Measurements from ENCODE around the genes CDK4 and AVIL.

DNA sequence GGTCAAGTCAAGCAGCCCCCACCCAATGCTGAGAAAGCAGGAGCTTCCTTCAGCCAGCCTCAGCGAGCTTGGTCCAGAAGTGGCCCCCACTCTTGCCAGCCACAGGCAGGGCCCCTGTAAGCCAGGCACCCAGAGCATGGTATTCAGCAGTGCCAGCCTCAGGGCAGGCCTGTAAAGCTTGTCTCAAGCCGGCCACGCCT is 40.2 kb downstream of the LRP1 start:
- PRO-cap: unidirectional peak, minus-strand start at position 60 of the sequence

DNA sequence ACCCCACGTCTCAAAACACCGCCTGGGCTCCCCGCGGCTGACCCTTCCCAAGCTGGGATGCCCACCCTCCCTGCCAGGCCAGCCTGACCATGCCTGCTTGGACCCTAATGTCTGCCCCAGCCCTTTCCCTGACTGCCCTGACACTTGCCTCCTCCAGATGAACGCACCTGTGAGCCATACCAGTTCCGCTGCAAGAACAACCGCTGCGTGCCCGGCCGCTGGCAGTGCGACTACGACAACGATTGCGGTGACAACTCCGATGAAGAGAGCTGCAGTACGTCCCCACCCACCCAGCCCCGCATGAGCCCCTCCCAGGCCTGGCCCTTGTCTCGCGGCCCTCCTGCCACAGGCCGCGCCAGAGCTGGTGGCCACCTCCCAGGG is 14.3 kb upstream of the NXPH4 start:
- PRO-cap: no peak

- PRO-cap: no peak
These were observed 5.6 kb upstream of the NXPH4 start for GRCh38 chr12:57210675-57211758.

- PRO-cap: bidirectional peak, plus-strand start at chr12:57230167, minus-strand start at chr12:57230020; unidirectional peak, minus-strand start at chr12:57230157
These were observed 379 bp downstream of the SHMT2 start for GRCh38 chr12:57229870-57230310.

DNA sequence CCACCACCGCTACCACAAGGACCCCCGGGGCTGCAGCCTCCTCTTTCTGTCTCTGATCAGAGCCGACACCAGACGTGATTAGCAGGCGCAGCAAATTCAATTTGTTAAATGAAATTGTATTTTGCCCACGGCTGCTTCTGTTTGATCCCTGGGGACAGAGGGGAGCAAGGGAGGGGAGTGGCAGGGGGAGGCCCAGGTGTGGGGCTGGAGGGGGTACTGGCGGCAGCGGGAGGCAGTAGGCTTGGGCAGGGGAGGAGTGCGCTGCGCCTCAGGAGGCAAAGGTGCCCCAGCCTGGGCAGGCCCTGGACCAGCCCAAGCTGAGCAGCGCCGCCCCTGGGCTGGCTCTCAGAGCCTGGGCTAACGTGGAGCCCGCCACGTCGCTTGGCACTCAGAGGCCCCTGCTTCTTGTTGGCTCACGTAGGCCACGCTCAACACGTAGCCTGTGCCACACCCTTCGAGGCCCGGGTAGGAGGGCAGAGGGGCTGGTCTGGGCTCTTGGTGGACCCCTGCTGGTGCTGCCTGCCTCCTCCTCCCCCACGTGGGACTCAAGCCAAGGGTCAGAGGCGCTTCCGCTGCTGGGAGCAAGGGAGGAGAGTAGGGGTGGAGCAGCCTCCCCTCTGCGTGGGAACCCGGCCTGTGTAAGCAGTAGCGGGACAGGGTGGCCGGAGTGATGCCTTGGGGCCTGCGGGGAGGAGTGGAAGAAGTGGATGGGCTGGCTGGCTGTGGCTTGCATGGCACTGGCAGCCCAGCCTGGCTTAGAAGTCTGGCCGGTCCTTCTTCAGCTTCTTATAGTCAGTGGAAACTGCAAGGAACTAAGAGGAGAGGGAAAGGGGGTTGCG is 1.9 kb downstream of the NDUFA4L2 start:
- PRO-cap: no peak

GRCh38 chr12:57259209-57260092 is 8.5 kb upstream of the STAC3 start:
- PRO-cap: no peak

- PRO-cap: no peak
These were observed 12.7 kb downstream of the R3HDM2 start for GRCh38 chr12:57417881-57418872.

DNA sequence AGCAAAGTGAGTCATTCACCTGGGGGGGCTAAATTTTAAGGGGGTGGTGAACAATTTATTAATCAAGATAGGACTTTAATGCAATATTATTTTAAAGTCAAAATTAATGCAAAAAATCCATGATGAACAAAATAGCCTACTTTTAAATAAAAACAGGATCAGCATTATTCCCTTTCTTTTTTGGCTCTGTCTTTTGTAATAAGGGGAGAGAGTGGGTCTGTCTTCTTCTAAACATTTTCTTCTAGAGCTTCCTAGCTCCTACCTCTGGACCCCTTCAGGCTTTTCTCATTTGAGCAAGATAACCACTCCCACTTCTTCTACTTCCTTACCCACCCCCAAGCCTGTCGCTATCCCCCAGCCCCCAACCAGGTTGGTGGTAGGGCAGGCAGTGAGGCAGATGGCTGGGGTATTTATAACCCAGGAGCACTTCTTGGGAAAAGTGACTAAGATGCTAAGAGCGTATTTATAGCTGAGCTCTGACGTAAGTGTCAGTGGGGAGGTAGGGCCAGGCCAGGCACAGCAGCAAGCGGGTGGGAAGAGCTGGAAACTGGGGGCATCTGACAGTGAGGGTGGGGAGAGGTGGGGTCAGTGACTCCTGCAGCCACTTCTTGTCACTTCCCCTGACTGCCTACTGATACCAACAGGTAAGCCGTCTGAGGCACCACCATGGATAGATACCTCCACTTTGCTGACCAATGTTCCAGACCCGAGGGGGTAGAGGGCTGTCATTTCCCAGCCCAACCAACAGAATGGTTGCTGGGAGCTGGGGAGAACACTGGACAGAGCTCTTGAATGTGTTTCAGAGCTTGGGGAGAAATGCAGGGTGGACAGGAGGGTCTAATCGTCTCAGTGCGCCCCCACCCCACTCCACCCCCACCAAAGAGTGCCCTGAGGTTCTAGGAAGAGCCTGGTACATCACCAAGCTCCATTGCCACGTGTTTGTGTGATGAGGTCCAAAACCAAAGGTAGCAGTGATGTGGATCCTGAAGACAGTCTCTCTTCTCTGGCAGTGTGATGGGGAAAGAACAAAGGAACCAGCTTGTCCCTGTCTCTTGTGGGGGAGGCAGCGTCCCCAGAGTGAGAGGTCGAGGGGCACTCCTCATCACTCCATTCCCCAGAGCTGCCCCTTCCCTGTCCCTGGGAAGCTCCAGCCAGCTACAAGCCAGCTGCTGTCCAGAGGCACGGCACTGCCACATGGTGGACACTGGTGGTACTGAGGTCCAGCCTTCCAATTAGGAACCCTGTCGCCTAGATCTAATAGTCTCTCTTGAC is 2.8 kb upstream of the INHBE start:
- PRO-cap: no peak

DNA sequence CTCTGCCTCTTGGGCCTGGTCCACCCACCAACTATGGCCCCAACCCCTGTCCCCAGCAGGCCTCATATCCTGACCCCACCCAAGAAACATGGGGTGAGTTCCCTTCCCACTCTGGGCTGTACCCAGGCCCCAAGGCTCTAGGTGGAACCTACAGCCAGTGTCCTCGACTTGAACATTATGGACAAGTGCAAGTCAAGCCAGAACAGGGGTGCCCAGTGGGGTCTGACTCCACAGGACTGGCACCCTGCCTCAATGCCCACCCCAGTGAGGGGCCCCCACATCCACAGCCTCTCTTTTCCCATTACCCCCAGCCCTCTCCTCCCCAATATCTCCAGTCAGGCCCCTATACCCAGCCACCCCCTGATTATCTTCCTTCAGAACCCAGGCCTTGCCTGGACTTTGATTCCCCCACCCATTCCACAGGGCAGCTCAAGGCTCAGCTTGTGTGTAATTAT is 8.7 kb downstream of the ARHGAP9 start:
- PRO-cap: no peak

DNA sequence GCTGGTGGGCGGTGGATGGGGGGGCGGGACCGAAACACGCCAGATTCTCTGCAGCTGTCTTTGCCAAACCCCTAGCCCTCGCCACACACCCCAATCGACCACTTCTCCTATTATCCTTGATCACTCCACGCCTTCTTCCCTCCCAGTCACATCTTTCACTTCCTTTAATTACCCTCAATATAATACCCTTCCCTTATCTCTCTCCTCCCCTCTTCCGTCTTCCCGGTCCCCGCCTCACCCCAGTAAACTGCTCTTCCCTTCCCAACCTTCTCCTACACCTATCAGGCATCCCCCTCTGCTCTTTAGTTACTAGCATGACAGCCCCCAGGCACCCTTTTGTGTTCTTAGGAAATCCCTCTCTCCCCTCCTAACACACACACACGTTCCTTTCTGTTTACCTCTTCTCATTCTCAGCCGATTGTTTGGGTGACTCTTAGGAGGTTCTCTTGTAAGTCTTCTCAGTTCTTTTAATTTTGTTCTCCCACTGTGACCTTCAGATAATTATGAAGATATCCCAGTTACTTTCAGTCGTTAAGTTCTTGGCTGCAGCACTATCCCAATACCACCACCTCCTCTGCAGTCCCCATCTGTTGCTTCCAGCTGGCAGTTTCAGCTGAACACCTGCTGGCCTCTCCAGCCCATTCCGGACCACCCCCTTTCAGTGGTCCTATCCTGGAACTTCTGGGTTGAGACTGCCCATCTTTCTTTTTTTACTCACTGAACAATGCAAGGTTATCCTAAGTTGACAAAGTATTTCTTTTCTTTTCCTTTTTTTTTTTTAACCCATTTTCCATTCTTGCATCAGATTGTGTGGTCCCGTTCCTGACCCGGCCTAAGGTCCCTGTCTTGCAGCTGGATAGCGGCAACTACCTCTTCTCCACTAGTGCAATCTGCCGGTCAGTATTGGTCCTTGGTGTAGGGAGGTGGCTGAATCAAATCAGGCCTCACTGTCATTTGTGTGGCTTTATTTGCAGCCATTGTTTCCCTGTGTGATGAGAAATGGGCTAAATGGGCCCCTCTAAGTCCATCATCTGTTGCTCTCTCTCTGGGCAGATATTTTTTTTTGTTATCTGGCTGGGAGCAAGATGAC is 691 bp downstream of the MARS1 start:
- PRO-cap: unidirectional peak, minus-strand start at position 576 of the sequence

- PRO-cap: unidirectional peak, plus-strand start at chr12:57546499; unidirectional peak, plus-strand start at chr12:57546600
These were observed 790 bp downstream of the DCTN2 start for GRCh38 chr12:57545794-57547010.

GRCh38 chr12:57619184-57619945 is 8.1 kb downstream of the ARHGEF25 start:
- PRO-cap: no peak

DNA sequence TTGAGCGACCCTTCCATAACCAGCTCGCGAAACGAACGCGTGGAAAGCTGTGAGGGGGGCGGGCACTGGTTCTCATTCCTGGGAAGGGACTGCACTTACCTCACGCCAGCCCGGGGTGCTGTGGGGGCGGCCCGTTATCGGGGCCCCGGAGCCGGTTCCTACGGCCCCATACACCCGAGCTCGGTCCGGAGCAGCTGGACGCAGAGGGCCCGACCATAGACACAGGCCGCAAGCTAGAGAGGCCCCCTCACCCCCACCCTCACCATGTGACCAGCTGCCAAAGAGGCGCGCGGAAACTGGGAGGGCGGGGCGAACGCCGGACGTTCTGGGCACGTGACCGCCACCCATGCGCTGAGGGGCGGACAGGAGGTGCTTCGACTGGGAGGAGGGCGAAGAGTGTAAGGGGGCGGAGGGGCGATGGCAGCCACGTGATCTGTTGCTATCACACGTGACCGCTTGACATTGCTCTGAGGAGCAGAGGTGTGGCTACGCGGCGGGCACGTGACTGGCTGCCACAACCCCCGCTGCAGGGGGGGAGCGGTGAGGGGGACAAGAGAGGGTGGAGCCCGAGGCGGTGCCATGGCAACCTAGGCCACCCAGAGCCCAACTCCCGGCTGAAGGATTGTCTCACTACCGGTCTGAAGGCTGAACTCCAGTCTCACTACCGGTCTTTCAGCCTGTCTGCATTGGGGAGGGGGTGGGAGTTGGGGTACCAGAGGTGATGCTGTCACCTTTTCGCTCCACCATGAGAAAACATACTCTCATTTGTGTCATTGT is at the start of gene CDK4:
Gene CDK4 (minus strand): TSS at position 235 of the 777 bp plus-strand sequence.
- PRO-cap: bidirectional peak, plus-strand start at position 630 of the sequence, minus-strand start at position 223 of the sequence

DNA sequence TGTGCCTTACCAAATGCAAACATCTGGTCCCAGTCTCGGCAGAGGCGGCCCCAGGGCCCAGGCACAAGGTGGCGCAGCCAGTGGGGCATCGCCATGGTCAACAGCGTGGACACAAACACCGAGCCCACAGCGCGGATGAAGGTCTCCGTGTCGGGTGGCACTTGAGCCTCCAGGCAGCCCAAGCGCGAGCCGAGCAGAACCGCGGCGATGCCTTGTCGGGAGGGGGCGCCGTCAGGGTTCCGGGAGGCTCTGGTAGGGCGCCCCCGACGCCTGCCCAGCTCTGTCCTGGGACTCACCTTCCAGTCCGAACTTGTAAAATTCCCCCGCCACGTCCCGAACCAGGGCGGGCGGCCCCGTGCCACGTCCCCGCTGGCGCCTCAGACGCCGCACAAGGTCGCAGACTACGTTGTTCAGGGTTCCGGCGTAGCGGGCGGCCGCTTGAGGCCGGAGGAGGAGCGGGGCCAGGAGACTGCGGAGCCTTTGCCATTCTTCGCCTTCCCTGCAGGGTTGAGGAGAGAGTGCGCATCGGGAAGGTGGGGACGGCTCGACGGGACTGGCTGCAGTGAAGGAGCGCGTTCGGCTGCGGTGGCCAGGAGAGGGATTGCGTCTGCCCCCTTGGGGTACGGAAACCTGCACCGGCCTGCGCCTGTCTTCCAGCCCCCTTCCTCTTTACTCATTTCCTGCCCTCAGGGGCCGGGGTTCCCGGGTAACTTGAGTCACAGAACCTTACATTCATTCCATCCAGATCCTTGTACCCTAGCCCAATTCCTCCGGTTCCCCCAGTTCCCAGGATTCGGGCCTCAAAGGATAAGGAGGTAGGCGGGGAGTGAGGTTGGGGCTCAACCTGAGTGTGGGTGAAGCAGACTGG is 1.6 kb downstream of the CYP27B1 start:
- PRO-cap: unidirectional peak, minus-strand start at position 501 of the sequence

DNA sequence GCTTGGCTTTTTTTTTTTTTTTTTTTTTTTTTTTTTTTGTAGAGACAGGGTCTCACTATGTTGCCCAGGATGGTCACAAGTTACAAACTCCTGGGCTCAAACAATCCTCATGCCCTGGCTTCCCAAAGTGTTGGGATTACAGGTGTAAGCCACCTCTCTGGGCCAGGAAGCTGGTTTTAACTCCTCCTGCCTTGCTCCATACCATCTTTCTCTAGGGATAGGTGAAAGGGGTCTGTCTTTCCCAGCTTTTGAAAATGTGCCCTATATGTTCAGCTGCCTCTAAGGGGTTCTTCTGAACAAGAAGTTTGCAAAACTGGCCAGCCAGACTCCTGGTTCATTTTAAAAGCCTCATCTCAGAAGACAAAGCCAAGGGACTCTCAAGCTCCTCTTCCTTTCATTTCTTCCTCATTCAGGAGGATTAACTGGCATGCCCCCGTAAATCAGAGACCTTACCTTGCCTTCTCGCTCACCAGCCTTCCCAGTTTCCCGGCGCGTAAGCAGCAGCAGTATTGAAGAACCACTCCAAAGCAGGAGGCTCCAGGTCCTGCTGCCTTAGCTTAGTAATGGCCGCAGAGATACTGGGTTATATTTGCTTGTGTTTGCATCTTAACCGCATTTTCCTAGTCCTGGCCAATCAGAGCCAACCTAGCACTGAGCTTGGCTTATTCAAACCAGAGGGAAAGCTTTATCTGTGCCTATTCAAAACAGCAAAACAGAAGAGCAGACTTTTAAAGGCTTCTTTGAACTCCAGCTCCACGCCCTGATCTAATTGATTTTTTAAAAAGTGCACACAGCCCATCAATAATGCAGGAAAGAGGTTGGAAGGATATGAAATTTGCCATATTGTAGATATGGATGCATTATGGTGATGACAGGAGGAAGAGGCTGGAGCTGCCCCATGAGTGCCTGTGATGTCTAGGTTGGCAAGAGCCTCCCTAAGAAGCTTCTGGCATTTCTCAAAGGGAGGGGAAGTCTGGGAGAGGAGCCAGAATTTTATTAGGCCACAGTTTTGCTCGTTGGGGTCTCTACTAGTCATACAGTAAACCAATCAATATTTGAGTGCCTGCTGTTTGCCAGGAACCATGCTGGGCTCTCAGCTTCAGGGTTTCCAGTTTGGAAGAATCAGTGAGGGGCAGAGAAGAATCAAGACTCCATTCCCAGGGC is at the start of gene AVIL:
Gene AVIL (minus strand): TSS at position 559 of the 1,164 bp plus-strand sequence.
- PRO-cap: no peak

DNA sequence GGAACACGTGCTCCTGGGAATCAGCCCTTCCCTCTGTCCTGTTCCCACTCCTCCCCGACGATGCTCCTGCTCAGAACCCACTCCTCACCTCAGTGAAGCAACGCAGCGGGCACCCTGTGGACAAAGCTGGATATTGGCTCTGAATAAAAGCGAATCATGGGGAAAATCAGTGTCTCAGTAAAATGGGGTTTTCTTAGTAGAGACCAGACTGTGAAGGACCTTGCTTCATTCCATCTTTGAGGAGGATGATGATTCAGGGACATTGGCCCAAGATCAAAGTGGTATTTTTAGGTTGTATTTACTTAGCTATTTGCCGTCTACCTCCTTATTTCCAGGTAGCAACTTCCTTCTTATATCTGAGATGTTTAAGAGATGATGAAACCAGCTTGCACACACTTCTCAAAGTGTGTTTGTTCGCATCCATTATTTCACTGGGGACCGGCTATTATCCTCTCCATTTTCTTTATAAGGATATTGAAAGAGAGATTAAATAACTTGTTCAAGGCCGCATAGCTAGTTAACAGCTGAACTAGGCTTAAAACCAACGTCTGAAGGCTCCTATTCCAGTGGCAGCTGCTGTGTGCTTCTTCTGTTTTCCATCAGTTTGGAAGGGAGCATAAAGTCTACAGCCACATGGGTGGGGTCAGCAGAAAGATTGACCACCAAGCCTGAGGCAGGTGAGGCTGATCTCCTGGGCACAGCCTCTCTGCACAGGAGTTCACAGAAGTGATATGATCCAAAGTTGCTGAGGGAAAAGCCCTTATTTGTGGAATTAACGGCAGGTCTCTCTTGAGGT is 44.0 kb upstream of the CTDSP2 start:
- PRO-cap: no peak

GRCh38 chr12:58034744-58035205 is 93.4 kb downstream of the ATP23 start:
- PRO-cap: no peak

- PRO-cap: no peak
These were observed 154.4 kb downstream of the LRIG3 start for GRCh38 chr12:58765743-58766471.

DNA sequence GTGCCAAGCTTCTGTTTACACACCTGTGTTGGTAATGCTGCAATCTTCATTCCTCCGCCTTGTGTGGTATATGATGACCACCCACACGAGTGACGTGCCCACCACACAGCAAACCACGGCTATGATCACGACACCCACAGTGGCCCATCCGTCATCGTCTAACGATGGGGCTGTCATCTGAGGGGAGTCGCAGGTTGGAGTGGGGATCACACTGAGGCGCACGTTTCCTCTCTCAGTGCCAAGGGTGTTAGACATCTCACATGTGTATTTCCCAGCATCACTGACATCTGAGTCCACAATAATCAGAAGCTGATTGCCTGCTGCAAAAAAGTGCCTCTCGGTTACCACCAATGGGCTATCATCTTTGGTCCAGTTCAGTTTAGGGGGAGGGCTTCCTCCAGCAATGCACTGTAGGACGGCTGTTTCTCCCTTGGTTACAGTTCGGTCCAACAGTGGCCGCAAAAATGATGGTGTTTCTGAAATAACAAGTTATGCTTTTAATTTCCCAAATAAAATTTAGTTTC is 42.9 kb downstream of the LRIG3 start:
- PRO-cap: no peak

GRCh38 chr12:59077397-59078134 is 157.3 kb upstream of the LRIG3 start:
- PRO-cap: no peak

All from duodenum (tissue), 1 donor.